ENCODE measurements around the genes OR10W1 and OR4D11.

- PRO-cap = no peak
- RRBS, 2 experiments = no CpG with 5 or more reads among the region's 7 CpGs
Measured at GRCh38 chr11:57822123-57822585, 60.6 kb downstream of the CTNND1 start.

- PRO-cap = no peak
- RRBS, 2 experiments = no CpG with 5 or more reads among the region's 4 CpGs
Measured at GRCh38 chr11:57822586-57823734, 61.4 kb downstream of the CTNND1 start.

- PRO-cap = no peak
- RRBS, 2 experiments = no CpG with 5 or more reads among the region's 1 CpG
Measured at GRCh38 chr11:57825979-57826373, 64.4 kb downstream of the CTNND1 start.

- PRO-cap = no peak
- RRBS, 2 experiments = no CpG with 5 or more reads among the region's 12 CpGs
Measured at GRCh38 chr11:57875000-57875486, 113.4 kb downstream of the CTNND1 start.

DNA sequence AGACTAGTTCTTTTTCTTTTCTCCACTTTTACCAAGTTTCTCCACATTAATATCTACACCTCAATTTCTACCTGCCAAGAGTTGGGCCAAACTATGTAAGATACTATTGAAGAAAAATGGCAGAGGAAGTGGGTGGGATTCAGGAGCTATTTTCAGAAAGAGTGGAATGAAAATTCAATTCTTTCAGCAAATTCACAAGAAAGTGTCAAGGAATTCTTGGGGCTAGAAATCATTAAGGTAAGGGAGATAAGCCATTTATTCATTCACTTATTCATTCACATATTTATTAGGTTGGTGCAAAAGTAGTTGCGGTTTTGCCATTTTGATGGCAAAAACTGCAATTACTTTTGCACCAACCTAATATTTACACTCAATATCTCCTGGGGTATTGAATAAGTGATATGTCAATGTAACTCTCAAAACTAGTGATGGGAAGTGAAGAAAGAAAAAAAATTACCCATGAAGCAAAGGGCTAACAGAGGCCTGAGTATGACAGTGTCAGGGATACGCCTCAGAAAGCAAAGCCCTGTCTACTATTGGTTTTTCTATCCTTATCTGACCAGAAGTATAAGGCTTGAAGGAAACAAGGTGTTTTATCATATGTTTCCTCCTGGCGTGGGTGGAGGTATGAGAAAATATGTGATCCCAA is at the start of gene OR10W1:
TSS of gene OR10W1 (minus strand) at position 245 of the 649 bp plus-strand sequence.
- PRO-cap = no peak
- RRBS, 2 experiments = no CpG with 5 or more reads among the region's 3 CpGs

DNA sequence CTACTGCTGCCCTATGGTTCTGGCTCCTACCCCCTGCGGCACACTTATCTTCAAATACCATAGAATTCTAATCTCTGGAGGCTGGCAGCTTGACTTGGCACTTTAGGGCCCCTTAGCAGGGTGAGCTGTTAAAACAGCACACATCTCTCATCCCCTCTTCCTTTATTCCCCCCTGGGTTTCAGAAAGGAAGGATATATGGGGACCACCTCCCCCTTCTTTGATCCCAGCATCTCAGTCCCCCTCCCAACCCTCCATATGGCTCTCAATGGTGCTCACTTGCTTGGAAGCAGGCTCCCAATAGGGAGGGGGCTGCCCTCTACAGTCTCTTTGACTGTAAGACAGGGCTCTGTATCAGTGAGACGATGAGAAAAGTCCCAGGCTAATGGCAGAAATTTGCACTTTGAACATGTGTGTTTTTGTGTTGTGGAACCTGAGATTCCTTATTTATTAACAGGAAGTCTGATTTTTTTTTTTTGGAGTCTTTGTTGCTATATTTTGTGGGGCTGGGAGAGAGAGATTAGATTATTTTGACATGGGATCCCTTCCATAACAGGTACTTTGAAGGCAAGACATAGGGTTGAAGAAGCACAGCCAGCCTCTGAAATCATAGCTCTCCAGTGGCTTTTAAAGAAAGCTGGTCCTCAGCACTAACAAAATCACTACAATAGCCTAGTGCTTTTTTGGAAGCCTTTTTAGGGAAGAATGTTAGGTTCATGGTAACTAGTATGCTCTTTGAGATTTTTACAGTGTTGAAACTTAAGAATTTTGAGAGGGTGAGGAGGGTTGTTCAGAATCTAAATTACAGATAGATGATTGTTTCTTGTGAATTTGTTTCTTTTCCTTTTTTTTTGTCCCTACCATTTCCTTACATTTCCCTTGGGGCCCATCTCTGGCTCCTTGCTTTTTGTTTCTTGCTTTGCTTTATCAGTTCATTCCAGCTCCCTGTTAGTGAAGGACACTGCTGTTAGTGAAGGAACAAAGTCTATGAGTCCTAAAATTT is 4.1 kb upstream of the CNTF start:
- PRO-cap = no peak
- RRBS, 2 experiments = no CpG with 5 or more reads among the region's 2 CpGs

GRCh38 chr11:58674522-58675016 is 52.1 kb downstream of the CNTF start:
- PRO-cap = no peak
- RRBS, 2 experiments = 89 to 90% methylated on average over 3 to 4 of the region's 13 CpGs

GRCh38 chr11:58927205-58928067 is 11.9 kb upstream of the GLYATL1 start:
- PRO-cap = no peak
- RRBS, 2 experiments = no CpG with 5 or more reads among the region's 15 CpGs

DNA sequence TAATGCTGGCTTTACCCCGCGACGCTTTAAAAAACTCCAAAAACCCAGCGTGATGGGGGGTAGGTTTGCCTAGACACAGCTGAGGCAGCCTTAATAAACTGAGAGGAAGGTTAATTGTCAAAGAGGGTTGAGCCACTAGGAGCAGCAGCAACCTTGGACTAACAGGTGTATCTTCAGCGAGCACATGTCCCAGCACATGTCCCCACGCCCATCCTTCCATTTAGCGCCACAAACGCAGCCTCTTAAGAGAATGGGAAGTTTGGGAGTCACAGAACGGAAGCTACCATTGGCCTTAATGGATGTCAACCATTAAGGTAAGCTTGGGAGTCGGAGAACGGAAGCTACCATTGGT is 24.1 kb downstream of the GLYATL1 start:
- PRO-cap = no peak
- RRBS, 2 experiments = no CpG with 5 or more reads among the region's 11 CpGs

DNA sequence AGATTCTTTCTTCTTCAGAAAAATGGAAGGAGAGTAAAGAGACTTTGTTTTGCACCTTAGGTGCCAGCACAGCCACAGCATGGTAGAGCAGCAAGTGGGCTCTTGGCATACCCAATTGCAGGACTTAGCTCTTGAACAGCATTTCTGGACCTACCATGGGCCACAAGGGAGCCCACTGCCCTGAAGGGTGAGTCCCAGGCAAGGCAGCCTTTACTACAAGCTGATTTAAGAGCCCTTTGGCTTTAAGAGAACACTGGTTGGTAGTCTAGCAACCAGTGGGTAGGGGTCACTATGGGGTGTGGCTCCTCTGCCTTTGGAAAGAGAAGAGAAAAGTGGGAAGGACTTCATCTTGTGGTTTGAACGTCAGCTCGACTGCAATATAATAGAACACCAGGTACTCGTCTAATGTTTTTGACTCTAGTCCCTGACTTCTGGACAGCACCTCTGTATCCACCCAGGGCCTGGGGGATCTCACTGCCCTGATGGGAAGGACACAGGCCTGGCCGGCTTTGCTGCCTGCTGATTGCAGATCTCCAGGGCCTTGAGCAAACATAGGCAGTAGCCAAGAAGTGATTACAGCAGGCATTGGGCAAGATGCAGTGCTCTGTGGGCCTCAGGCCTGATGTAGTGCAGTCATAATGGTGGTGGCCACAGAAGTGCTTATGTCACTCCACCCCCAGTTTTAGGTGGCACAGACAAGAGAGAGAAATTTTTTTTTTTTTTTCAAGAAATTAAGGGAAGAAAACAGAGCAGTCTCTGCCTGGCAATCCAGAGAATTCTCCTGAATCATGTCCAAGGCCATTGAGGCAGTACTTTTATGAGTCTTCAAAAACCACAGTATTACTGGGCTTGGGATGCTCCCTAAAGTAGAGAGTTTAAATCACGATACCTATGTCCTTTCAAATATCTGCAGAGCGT is 73.3 kb upstream of the GLYATL1B start:
- PRO-cap = no peak
- RRBS, 2 experiments = no CpG with 5 or more reads among the region's 6 CpGs

GRCh38 chr11:59102253-59102839 is 4.7 kb upstream of the FAM111B start:
- PRO-cap = no peak
- RRBS, 2 experiments = no CpG with 5 or more reads among the region's 24 CpGs

DNA sequence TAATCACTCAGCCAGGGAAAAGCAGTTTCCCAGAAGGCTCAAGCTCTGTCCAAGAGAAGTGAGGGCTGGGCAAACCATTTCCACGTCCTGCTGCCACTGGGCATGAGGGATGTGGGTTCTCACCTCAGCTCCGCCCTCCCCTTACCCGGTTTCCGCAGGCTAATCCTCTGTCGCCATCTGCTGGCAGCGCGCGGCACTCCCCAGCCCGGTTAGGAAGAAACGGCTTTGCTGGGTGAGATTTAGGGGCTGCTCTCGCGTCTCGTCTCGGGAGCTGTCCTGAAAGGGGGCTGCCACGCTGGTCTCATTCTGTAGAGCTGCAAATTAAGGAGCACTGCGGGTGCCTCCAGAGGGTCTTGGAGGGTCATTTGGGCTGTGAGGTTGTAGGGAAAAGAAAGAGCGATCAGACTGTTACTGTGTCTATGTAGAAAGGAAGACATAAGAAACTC is 6.7 kb upstream of the FAM111A start:
- PRO-cap = no peak
- RRBS, 2 experiments = 3 to 15% methylated on average over 7 of the region's 17 CpGs

- PRO-cap = no peak
- RRBS, 2 experiments = no CpG with 5 or more reads among the region's 24 CpGs
Measured at GRCh38 chr11:59171436-59171863, 482 bp upstream of the DTX4 start.

DNA sequence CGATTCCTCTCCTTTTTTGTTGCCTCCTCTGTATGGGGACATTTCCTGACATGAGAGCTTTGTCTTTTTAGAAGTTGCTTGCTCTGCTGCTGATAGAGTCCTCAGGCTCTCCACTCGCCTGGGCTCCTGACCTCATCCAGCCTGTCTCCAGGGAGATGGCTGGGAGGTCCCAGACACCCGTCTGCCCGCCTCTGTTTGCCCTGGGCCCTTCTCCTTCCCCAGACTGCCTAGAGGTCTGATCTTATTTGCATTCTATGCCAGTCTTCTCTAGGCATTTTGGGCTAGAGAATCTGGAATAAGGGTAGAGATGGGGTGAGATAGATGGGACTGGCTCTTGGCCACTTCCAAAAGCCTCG is 3.3 kb downstream of the DTX4 start:
- PRO-cap = no peak
- RRBS, 2 experiments = no CpG with 5 or more reads among the region's 5 CpGs

GRCh38 chr11:59184951-59185934 is 13.3 kb downstream of the DTX4 start:
- PRO-cap = no peak
- RRBS, 2 experiments = no CpG with 5 or more reads among the region's 10 CpGs

- PRO-cap = no peak
- RRBS, 2 experiments = no CpG with 5 or more reads among the region's 2 CpGs
Measured at GRCh38 chr11:59218754-59219470, 6.2 kb upstream of the MPEG1 start.

- PRO-cap = no peak
- RRBS, 2 experiments = no CpG with 5 or more reads among the region's 3 CpGs
Measured at GRCh38 chr11:59223562-59224118, 10.9 kb upstream of the MPEG1 start.

DNA sequence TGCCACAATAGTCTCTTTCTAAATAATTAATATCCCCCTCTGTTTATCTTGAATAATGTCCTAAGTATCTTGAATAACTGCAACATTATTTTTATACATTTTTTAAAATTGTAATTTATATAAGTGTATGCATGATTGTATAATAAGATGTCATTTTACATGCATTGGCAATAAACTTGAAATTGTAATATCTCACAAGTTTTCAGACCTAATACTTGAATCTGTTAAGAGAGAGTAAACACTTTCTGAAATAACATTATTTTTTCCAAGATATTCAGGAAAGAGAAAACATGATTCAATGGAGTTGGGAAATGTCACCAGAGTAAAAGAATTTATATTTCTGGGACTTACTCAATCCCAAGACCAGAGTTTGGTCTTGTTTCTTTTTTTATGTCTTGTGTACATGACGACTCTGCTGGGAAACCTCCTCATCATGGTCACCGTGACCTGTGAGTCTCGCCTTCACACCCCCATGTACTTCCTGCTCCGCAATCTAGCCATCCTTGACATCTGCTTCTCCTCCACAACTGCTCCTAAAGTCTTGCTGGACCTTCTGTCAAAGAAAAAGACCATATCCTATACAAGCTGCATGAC is at the start of gene OR4D11:
TSS of gene OR4D11 (plus strand) at position 299 of the 594 bp plus-strand sequence.
- PRO-cap = no peak
- RRBS, 2 experiments = no CpG with 5 or more reads among the region's 4 CpGs

DNA sequence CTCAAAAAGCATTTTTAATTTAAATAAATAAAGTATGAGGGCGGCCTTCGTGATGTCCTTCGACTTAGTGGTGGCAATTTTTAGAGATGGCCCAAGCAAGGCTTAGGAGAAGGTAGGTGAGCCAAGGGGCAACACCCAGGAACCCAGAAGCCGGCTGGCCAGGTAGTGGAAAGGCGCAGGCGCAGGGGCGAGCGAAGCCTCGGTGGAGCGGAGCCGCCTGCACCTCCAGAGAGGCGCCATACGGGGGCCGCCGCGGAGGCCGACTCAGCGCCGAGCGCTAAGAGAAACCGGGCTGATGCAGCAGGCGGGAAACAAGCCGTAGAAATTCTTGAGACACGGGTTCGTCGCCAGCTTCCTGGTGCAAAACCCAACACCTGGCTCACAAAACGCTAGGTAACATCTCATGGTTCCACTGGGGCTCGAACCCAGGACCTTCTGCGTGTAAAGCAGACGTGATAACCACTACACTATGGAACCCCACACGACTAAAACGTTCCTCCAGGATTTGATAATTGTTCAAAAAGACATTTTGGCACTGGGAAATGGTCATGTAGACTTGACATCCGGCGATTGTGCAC is 39.0 kb downstream of the OR4D9 start:
- PRO-cap = bidirectional peak, plus-strand start at position 239 of the sequence, minus-strand start at position 156 of the sequence; bidirectional peak, plus-strand start outside the sequence, minus-strand start at position 483 of the sequence
- RRBS, 2 experiments = no CpG with 5 or more reads among the region's 34 CpGs

DNA sequence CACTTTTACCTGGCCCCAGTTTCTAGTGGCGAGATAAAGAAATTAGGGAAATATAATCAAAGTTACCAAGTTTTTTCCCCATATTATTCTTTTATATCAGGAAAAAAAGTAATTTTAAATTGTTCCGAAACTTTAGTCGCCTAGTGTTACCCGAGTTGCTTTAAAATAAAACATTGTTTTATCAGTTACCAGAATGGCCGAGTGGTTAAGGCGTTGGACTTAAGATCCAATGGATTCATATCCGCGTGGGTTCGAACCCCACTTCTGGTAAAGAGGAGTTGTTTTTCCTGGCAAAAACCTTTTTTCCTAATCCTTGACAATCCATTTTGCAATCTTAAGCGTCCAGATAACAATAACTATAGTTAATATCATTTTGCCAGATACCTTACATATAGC is 40.2 kb downstream of the OR4D9 start:
- PRO-cap = unidirectional peak, plus-strand start at position 184 of the sequence
- RRBS, 2 experiments = no CpG with 5 or more reads among the region's 10 CpGs